Left cardiac atrium (tissue), 1 donor: ENCODE results near the genes KPNA2 and FAM20A.

GRCh38 chr17:67993350-67994258 is 2.7 kb downstream of the C17orf58 start:
- PRO-cap = bidirectional peak, plus-strand start at chr17:67993829, minus-strand start at chr17:67993513

DNA sequence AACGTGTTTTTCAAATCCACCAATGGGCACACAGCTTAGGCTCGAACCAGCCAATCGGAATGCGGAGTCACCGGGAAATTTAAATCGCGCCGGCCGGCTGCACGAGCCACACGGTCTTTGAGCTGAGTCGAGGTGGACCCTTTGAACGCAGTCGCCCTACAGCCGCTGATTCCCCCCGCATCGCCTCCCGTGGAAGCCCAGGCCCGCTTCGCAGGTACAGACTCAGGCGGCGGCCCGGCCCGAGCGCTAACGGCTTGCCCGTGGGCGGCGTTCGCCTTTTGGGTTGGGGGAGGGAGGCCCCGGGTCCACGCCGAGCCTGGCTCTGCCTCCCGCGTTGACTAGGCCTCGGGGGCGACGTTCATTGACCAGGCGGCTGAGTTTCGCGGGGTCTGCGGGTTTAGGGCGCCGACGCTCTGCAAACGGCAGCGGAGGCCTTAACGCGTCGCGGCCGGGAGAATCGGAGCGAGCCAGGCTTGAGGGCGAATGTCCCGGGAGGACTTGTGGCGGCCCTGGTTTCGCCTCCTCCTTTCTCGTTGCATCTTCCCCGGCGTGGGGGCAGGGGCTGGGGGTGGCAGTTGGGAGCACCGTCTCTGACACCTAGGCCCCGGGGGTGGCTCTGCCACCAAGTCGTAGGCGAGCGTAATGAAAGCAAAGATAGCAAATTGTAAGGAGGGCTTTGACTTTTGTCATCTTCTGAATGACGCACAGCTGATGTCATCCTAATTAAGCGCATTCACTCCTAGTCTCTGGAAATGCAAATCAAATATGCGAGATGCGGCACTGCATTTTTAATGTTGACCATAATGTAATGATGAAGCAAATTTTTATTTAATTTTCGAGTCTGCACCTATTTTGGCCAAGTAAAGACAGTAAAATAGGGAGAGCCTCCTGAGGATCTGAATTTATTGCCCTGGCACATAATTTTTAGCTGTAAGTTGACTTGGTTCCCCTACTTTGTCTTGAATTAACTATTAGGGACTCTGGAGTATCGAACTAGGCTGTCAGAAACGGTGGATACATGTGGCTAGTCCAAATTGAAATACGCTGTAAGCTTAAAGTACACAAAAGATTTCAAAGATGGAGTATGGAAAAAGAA is at the start of gene KPNA2:
TSS of gene KPNA2 (plus strand) at position 109 of the 1,096 bp plus-strand sequence.
- PRO-cap = bidirectional peak, plus-strand start at position 109 of the sequence, minus-strand start outside the sequence

DNA sequence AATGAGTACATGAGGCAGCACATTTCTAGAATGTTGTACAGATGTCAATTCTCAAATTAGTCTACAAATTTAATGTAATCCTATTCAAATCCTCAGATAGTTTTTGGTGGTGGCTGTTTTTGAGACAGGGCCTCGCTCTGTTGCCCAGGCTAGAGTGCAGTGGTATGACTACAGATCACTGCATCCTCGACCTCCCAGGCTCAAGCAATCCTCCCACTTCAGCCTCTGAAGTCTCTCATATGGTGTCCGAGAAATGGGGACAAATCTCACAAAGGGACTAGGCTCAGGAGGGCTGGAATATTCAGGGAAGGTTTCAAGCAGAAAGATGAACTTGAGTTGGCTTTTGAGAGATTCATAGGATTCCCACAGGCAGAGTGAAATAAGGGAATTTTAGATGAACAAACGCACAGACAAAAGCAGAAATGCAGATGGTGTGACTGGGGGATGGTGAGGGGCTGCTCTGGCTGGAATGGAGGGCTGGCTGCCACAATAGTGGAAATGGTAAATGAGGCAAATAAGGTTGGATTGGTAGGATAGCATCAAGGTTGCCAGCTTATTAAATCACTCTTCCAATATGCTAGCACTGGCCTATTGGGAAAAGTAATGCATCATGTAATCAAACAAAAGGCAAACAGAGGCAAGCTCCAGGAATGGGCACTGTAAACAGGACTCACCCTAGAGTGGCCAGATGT is 89.0 kb downstream of the KPNA2 start:
- PRO-cap = no peak

DNA sequence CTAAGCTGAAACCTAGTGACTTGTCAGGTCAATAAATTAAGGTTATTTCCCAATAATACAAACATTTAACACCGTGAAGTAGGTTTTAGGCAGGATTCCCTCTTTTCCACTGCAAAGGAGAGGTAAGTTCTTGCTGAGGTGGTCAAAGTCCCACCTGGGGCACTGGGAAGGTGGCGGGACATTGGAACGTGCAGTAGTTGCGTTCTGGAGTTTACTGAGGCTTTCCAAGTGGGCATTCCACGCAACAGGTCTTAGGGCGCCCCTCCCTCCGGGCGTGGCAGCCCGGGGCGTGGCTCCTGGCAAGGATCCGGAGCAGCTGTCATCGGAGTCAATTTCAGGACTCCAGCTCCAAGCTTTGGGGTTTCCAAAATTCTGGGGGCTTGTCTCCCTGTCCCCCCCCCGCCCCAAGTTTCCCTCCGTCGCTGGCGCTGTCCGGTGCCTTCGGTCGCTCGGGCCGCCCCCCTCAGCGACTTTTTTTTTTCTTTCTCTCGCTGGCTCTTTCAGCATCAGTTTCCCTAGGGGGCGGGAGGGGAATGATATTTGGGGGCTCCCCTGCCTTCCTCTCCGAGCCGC is 43.1 kb upstream of the AMZ2 start:
- PRO-cap = no peak

DNA sequence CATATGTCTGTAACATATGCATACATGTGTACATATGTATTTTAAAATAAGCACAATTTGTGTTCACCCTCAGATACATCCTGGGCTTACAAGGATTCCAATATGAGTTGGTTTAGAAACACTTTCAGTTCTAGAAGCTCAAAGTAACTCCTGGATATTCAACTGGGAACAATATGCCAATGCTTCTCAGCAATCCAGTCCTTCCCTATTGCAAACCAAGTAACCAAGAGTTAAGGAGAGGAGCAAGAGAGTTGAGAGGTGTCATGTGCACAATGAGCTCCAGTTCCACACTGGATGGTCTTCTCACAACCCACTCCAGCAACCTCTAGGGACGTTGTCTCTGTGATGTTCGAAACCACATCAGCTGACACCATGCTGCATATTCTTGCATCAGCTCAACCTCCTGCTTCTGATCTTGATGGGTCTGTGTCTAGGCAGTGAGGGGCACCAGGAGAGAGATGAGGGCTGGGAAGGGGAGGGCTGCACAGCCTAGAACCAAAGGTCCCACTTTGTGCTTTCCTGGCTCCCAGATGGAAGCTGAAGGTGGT is 58.8 kb downstream of the WIPI1 start:
- PRO-cap = no peak

DNA sequence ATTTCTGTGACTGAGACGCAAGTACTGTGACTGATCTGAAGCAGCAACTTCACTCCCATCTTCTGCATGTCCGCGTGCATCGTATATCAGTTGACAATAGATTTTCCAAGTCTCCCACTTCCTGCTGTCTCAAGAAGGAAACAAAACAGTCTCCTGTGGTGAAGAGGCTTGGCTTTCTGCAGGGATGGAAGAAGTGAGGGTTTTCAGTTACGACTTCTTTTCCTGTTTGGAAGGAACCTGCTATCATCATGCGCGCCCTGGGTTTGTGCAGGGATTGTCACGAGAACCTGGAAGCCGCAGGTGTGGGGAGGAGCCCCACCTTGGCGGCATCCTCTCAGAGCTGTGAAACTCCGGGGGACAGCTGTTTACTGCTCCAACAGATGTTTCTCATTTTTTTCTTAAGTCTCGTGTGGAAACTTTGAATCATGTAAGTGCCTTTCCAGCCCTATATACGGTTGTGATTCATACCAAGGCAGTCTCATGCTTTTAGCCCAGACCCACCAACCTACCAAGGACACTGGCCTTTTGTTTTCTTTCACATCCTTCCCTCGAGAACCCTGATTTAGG is 57.5 kb downstream of the WIPI1 start:
- PRO-cap = no peak

DNA sequence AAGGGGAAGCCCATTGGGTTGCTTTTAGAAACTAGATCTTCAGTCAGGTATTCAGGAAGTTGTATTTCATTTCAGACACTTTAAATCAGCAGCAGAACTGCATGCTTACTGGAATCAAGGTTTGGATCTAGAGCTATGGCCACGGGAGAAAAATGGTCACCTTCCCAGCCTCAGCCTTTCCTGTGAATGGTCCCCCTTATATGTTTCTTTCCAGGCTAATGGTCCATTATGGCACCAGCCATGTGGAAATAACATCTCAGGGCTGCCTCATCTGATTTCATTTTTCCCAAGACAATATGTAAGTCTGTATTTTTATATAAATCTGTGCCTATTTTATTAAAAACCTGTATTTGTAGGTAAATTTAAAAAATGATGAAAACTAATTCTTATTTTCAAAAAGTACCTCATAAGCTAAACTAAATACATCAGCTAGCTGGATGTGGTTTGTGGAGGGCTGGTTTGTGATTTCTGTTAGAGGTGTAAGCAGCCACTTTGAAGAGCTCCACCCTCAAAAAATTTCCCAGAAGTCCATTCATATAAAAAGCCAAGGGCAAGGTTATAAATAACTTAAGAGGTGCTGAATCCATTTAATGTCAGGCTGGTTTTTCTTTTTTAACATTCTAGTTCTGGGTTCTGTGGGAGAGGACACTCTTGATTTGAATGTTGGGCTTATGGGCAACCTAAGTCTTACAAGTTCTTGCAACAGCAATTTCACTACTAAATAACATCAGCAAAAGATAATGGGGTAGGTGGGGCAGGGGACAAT is 3.2 kb upstream of the WIPI1 start:
- PRO-cap = unidirectional peak, plus-strand start at position 565 of the sequence; unidirectional peak, plus-strand start at position 615 of the sequence

DNA sequence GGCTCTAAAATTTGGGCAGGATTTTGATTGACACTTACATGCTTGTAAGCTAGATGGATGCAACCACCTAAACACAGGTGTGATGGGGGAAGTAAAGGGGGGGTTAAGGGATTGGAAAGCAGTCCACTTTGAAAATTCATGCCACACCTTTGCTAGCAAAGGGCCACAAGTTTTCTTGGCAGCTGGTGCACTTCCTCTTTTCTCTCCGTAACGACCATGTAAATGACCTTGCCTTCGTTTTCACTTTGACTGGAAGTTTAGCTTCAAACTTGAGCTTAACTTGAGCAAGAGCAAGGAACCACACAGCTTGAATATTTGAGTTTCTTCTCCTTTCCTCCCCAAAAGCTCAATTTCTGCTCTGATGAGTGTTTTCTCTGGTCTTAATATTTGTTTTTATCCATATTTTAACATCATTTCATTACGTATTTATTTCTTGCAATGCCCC is 14.2 kb upstream of the PRKAR1A start:
- PRO-cap = no peak

- PRO-cap = no peak
These were observed 1.8 kb downstream of the PRKAR1A start for GRCh38 chr17:68514033-68514419.

- PRO-cap = no peak
These were observed at the start of gene FAM20A for GRCh38 chr17:68600821-68601589. Gene FAM20A, minus strand, starts transcription at chr17:68601367.

- PRO-cap = no peak
These were observed 158.4 kb upstream of the FAM20A start for GRCh38 chr17:68759438-68760193.

GRCh38 chr17:68776844-68777515 is 175.8 kb upstream of the FAM20A start:
- PRO-cap = no peak

- PRO-cap = no peak
These were observed 17.3 kb downstream of the ABCA8 start for GRCh38 chr17:68937755-68938522.

GRCh38 chr17:68963187-68963523 is 8.0 kb upstream of the ABCA8 start:
- PRO-cap = no peak

GRCh38 chr17:69027298-69027781 is 33.4 kb downstream of the ABCA9 start:
- PRO-cap = no peak

DNA sequence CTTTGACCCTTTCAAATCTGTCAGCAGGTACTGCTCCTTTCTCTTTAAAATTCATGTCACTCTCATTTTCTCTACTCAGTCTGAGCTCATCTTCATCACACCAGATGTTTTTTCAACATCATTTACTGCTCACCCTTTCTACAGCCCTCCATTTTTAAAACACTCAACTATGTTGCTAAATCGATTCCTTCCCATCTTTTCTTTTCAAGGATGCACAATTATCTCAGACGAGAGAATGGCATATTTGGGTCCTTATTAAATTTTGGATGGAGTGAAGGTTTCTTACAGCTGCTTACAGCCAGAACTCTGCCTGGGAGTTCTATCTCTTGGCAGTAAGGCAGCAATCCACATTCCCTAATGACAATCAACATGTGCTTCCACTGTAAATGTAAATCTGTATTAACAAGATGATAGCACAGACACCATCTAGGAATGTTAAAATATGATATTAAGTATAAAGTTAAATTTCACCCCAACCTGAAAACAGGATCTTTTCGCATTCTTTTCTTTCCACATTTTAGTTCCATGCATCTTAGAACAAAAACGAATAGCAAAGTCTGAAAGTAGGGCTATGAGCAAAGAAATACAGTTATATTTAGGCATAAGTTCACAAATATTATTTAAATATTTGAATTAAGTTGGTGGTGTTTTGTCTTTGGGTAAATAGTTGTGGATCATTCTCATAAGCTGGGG is 27.1 kb upstream of the ABCA9 start:
- PRO-cap = no peak

GRCh38 chr17:69088441-69089342 is 28.0 kb upstream of the ABCA9 start:
- PRO-cap = no peak

- PRO-cap = no peak
These were observed 30.2 kb upstream of the ABCA9 start for GRCh38 chr17:69090824-69091374.

GRCh38 chr17:69227529-69227862 is 1.1 kb downstream of the ABCA10 start:
- PRO-cap = no peak

GRCh38 chr17:69248287-69249039 is 19.8 kb upstream of the ABCA10 start:
- PRO-cap = no peak